Choroid plexus epithelial cell (primary cell): ENCODE measurements around a stretch of chr15.

- RRBS, result no CpG with 5 or more reads among the region's 5 CpGs
Measured at GRCh38 chr15:76311833-76312066, 481 bp upstream of the ETFA start.

- RRBS, result 6% methylated on average over 8 of the region's 56 CpGs
Measured at GRCh38 chr15:76334901-76335808, 1.4 kb upstream of the ISL2 start.

DNA sequence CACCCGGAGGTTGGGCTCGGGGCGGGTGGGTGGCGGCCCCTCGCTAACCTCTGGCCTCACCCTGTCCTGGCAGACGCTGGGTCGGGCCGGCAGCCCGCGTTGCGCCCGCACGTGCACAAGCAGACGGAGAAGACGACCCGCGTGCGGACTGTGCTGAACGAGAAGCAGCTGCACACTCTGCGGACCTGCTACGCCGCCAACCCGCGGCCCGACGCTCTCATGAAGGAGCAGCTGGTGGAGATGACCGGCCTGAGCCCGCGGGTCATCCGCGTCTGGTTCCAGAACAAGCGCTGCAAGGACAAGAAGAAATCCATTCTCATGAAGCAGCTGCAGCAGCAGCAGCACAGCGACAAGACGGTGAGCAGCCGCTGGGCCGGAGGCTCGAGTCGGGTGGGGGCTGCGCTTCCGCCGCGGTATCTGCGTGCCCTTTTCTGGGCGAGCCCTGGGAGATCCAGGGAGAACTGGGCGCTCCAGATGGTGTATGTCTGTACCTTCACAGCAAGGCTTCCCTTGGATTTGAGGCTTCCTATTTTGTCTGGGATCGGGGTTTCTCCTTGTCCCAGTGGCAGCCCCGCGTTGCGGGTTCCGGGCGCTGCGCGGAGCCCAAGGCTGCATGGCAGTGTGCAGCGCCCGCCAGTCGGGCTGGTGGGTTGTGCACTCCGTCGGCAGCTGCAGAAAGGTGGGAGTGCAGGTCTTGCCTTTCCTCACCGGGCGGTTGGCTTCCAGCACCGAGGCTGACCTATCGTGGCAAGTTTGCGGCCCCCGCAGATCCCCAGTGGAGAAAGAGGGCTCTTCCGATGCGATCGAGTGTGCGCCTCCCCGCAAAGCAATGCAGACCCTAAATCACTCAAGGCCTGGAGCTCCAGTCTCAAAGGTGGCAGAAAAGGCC lies 3.9 kb downstream of the ISL2 start:
- RRBS, result 2% methylated on average over 7 of the region's 69 CpGs

DNA sequence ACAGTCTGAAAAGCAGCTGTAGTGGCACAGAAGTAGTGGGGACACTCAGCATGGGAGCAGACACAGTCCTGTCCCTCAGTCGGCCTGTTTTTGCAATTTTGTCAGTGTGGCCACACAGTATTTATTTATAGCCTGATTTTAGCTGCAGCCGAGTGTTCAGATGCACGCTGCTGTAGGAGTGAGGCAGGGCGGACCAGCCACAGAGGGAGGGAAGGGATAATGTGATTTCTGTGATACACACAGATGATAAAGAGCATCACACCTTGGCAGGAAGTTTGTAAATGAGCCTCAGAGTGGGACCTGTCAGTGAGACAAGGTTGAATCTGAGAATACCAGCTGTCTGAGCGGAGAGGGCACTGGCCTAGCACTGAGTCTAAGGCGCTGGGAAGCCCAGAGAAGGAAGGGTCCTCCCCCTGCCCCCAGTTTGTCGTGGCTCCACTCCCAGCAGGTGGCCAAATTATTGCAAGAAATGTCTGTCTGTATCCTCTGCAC lies 3.8 kb downstream of the PSTPIP1 start:
- RRBS, result no CpG with 5 or more reads among the region's 7 CpGs

- RRBS, result no CpG with 5 or more reads among the region's 9 CpGs
Measured at GRCh38 chr15:77021907-77022573, 27.1 kb downstream of the PSTPIP1 start.

- RRBS, result no CpG with 5 or more reads among the region's 12 CpGs
Measured at GRCh38 chr15:77154994-77155567, 84.2 kb upstream of the TSPAN3 start.

- RRBS, result no CpG with 5 or more reads among the region's 4 CpGs
Measured at GRCh38 chr15:77372603-77373183, 47.2 kb downstream of the PEAK1 start.

GRCh38 chr15:77414110-77414520 lies 5.8 kb downstream of the PEAK1 start:
- RRBS, result no CpG with 5 or more reads among the region's 2 CpGs

DNA sequence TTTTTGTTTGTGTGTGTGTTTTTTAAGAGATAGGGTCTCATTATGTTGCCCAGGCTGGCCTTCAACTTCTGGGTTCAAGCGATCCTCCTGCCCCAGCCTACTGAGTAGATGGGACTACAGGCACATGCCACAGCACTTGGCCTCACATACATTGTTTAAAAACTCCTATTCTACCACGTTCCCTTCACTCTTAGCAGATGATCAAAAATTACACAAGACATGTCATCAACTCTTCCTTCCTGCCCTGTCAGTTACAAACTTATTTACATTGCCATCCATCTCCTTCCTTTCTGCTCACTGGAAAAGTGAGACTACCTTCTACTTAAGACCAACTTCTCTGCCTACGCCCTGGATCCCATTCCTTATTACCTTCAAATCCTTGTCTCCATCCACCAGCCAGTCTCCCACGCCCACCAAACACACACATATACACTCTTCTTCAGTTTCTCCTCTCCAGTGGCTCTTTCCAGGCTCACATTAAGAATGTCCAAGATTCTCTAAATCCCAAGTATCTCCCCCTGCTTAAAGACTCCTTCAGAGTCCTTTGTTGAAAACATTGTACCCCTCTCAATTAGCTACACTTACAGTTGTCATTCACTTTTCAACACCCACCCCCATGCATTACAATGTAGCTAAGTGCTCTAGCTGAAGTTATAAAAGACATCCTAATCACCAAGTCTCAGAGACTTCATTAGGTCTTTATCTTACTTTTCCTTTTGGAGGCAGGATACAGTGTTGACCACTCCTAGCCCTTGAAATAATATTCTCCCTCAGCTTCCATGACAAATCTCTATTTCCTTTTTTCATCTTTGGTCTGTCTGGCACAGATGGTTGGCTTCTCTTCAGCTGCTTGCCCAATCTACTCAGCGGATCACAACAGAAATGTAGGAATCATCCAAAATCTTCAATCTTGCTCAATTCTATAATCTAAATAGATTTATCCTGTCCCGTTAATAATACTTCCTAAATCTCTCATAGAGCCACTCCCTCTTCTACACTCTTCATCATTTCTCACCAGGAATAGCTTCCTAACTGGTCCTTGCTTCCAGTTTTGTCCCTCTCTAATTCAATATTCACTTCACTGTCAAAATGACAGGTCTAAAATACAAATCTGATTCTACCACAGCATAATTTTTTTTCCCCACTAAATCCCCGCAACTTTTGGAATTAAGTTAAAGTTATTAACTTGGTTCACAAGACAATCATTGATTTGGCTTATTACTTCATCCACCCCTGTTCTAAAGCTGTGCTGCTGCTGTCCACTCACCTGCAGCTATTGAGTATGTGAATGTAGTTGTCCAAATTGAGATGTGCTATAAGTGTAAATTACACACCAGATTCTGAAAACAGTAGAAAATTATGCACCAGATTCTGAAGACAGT lies 4.0 kb downstream of the PEAK1 start:
- RRBS, result no CpG with 5 or more reads among the region's 7 CpGs

DNA sequence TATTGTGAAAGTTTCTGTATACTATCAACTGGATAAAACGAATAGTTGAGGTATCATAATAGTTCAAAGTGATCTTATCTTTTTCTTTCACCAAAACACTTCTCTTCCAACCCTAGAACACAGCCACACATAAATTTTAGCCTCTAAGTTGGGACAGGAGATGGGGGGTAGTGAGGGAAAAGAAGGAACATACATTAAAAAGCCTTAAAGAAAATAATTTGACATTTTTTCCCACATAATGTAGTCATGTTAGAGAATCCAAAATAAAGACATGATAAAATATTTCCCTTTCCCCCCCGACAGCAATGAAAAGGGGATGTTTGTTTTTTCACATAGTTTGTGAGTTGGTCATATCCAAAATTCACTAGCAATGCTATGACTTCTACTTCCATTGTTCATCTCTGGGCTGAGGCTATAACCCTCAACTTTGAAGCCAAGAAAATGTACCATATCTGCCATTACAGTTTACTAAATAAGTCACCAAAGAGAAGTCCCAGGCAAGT lies 1.7 kb downstream of the PEAK1 start:
- RRBS, result no CpG with 5 or more reads among the region's 2 CpGs

DNA sequence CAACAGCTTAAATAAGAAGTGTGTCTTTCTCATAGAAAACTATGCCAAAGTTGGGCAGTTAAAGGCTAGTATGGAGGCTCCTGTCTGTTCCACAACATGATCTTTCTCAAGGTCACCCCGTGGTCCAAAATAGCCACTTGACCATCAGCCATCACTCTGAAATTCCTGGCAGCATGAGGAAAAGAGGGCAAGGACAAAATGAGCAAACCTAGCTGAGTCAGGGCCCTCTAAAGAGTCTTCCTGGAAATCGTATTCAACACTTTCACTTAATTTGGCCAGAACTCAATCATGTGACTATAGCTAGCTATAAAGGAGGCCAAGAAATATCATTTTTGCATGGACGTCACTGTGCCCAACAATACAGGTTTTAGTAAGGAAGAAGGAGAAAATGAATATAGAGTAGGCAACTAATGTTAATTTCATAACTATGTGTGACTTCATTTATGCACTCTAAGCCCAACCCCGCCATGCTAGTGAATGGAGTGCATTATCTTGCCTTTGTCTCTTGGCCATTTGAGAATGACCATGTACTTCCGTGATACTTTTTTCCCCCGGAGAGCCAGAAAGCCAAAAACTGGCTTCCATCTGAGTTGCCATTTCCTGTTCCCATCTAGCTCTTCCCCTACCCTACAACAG lies 66.3 kb downstream of the HMG20A start:
- RRBS, result no CpG with 5 or more reads among the region's 6 CpGs

GRCh38 chr15:77541208-77542265 lies 91.2 kb downstream of the LINGO1 start:
- RRBS, result 10% methylated on average over 3 of the region's 21 CpGs

DNA sequence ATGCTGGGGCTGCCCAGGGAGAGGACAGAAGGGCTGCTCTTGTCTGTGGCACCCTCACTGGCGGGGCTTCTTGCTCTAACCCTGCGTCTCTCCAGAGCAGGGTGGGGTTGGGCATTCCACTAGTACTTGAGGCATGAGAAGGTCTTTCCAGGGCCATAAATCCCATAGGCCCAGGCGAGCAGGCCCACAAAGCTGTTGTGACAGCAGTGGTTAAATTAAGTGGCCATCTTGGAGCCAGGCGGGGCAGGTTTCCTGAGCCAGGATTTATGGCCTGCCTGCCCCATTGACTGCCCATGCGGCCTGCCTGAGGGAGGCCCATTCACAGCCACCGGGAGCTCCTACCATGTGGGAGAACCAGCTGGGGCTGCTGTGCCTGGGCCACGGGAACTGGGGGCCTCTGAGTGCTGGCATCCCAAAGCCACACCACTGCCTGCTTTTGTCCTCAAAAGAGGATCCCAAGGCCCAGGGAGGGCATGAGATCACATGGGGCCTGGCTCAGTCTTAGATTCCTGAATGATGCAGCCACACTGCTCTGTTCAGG lies 81.8 kb downstream of the LINGO1 start:
- RRBS, result no CpG with 5 or more reads among the region's 7 CpGs

DNA sequence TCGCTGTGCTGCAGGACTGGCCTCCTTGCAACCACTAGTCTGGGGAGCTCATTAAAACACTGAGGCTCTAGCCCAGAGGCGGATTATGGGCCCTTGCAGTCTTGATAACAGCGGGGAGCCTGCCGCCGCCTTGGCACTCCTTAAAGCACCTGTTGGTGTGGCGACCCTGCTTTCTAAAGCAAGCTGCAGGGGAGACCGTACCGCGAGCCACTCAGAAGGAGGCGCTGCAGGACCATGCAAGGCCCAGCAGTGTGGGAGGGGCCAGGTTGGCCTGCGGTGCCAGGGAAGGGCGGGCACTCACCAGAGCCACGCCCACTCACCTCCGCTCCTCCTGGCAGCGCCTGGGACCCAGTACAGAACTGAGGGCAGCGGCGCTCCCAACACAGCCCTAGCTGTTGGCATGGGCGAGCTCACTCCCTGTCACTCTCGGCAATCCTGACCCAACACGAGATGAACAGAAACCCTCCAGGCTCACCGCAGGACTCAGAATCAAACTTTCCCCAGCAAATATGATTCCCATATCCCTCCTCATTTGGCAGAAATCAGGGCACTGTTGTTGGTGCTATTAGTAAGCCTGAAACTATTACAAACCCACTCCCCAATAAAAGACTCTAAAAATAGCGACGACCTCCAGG lies 77.4 kb downstream of the TBC1D2B start:
- RRBS, result no CpG with 5 or more reads among the region's 23 CpGs

DNA sequence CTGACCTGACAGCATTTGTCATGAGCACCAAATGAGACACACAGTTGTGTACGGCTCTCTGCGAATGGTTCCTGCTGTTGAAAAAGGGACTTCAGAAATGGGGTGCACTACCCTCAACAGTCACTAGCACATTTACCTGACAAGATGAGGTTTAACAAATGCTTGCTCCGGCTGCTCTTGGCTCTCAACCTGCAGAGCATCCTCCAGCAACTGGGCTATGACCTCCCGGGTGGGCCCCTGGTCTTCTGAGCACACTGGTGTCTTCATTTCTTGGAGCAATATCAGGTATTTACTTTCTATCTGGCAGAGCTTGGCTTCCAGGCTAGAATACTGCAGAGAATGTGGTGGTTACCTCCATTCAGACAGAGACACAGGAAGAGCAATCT lies 61.1 kb downstream of the TBC1D2B start:
- RRBS, result 92% methylated on average over 2 of the region's 4 CpGs

DNA sequence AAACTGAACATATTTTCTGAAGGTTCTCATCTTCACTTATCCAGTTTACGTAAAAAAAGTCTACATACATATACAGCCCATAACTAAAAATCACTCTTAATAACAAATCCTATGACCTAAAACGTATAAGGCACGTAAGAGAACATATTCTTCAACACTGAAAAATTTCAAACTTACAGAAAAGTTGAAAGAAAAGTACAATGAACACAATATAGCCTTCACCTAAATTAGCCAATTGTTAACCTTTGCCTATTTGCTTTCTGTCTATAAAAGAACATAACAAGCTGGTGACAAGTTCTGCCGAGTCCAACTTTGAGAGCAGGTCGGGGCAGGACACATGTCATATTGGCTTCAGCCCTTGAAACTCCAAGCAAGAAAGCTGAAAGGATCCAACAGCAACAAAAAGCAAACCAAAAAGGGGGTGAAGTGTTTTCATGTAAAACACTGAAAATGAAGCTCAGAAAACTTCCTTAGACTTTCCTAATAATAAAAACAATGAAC lies 59.1 kb downstream of the TBC1D2B start:
- RRBS, result no CpG with 5 or more reads among the region's 5 CpGs

DNA sequence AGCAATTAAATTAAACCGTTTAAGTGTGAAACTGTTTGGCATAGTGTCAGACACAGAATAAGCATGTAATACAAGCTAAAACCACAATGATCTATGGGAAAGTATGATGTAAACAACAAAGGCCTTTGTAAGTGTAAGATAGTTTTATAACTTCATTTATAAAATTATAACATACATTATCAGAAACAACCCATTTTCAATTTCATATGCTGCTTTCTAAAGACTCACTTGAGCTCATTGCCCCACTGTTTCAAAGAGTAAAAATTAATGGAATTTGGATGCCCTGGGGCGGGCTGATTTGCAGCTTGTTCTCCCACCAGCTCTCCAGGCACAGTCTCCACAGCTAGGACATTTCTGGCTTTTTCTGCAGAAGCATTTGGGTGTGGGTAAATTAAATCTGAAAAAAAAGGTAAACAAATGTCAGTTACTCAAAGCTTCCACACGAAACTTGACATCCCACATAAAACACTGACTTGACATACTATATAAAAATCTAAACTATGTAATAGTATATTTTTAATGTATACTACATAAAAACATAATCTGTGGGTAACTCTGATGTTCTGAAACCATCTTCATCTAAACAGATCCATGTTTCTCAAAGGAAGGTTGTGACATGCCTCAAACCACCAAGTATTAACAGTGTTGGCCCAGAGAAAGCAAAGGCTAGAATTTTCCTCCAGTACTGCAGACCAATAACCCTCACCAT lies 32.7 kb downstream of the TBC1D2B start:
- RRBS, result no CpG with 5 or more reads among the region's 3 CpGs

DNA sequence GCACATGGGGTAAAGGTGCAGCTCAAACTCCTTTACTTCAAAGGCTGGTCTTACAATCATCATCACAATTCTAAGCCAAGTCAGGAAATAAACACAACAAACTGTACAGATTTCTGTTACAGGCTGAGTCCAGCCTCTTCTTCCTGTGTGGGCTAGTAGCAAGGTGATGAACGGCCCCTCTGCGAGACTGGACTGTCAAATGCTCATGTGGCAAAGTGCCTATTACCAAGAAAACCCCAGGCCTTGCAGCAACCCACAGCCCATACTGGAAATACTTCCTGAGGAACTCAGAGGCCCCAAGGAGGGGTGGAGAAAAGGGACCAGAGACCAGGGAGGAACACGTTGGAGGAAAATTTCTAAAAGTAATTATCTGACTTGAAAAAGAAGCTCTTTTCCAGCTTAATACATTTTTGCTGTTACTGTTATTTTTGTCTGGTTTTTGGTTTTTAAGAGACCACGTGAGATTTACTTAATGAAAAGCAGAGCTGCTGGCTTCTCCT lies 29.6 kb downstream of the TBC1D2B start:
- RRBS, result no CpG with 5 or more reads among the region's 4 CpGs

DNA sequence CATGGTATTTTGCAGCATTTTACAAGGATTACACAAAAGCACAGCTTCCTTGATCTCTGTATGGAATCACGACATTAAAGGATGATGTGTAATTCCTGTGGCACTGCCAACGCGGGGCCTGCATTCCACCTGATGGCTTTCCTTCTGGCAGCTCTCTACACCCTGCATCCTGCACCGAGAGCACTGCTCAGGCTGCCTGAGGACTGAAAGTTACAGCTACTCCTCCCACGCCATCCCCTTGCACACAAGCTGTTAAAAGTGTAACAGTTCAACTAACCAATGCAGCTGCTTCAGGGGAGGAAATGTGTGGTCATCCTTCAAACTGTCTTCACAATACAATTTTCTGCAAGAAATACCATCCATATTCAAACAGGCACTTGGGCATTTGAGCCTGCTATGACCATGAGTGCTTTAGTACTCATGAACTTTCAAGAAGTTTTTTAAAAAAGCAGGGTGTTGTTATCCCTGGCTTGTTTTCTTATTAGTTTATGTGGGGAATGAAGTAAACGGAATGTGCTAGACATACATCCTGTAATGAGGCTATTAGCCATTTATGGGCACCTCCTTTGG lies 27.4 kb downstream of the TBC1D2B start:
- RRBS, result no CpG with 5 or more reads among the region's 6 CpGs

GRCh38 chr15:78066002-78066753 lies 11.3 kb downstream of the TBC1D2B start:
- RRBS, result no CpG with 5 or more reads among the region's 6 CpGs